Mesenchymal stem cell of the bone marrow (primary cell): Measurements from ENCODE around the genes PRMT6 and SARS1.

DNA sequence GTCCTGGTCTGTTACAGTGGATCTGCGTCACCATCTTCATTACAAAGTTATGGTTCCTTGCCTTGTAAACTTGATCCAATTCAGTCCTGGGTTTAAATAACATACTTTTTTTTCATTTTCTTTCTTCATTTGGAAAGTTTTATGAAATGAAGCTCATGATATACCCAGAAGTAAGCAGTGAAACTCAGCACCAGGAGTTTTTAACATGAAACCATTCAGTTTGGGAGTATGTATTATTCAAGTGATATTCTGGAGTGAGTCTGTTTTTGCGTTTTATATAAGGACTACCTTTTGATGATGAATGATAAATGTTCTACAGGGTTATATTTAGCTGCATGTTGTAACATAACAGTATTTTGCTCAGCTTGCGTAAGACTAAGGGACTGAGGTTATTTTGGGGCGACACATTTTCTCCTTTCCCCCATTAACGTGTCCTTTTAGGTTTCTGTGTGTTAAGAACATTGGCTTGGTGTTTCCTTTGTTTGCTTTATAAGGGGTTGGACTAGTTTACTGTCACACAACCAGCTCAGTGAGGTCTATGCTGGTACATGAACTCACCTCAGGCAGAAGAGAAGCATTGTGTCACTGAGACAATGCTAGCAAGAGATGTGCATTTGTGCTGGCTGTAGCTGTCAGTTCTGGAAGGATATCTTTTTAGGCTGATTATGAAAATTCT lies 62.3 kb downstream of the CDC14A start:
- CAGE, long polyA plus RNA = no peak

DNA sequence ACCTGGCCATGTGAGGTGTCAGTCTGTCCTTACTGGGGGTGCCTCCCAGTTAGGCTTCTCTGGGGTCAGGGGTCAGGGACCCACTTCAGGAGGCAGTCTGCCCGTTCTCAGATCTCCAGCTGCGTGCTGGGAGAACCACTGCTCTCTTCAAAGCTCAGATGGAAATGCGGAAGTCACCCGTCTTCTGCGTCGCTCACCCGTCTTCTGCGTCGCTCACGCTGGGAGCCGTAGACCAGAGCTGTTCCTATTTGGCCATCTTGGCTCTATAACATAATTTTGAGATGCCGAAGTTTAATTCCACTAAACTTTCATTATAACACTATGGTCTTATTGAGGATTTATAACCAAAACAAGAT lies 37.3 kb upstream of the VCAM1 start:
- CAGE, long polyA plus RNA = no peak

DNA sequence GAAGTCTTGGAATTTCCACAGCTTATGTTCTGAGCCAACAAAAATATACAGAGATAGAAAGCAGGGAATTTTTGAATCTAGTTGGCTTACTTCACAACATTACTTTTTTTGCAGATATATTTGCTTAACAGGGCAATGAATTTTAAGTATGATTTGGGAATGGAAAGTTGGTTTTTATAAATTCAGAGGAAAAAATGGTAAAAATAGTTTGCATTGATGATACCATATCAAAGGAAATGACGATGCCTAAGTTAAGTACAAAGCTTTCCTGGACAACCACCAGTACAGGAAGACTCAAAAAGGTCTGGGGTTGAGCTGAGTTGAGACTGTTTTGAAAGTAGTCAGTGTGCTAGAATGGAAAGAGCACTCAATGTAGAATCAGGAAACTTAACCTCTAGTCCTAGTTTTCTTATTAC lies 11.0 kb upstream of the VCAM1 start:
- CAGE, long polyA plus RNA = no peak

DNA sequence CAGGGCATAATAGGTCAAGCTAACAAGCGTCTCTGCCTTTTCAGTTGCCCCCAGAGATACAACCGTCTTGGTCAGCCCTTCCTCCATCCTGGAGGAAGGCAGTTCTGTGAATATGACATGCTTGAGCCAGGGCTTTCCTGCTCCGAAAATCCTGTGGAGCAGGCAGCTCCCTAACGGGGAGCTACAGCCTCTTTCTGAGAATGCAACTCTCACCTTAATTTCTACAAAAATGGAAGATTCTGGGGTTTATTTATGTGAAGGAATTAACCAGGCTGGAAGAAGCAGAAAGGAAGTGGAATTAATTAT lies 12.8 kb downstream of the VCAM1 start:
- CAGE, long polyA plus RNA = no peak

- CAGE, long polyA plus RNA = no peak
Measured at GRCh38 chr1:100896310-100897085, 608 bp downstream of the SLC30A7 start.

- CAGE, long polyA plus RNA = no peak
Measured at GRCh38 chr1:107056375-107056899, at the start of gene PRMT6. Gene PRMT6 (plus strand): TSS chr1:107056674.

DNA sequence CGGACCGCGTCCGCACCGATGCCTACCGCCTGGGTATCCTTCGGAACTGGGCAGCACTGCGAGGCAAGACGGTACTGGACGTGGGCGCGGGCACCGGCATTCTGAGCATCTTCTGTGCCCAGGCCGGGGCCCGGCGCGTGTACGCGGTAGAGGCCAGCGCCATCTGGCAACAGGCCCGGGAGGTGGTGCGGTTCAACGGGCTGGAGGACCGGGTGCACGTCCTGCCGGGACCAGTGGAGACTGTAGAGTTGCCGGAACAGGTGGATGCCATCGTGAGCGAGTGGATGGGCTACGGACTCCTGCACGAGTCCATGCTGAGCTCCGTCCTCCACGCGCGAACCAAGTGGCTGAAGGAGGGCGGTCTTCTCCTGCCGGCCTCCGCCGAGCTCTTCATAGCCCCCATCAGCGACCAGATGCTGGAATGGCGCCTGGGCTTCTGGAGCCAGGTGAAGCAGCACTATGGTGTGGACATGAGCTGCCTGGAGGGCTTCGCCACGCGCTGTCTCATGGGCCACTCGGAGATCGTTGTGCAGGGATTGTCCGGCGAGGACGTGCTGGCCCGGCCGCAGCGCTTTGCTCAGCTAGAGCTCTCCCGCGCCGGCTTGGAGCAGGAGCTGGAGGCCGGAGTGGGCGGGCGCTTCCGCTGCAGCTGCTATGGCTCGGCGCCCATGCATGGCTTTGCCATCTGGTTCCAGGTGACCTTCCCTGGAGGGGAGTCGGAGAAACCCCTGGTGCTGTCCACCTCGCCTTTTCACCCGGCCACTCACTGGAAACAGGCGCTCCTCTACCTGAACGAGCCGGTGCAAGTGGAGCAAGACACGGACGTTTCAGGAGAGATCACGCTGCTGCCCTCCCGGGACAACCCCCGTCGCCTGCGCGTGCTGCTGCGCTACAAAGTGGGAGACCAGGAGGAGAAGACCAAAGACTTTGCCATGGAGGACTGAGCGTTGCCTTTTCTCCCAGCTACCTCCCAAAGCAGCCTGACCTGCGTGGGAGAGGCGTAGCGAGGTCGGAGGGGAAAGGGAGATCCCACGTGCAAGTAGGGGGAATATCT lies 753 bp downstream of the PRMT6 start:
- CAGE, long polyA plus RNA = no peak

DNA sequence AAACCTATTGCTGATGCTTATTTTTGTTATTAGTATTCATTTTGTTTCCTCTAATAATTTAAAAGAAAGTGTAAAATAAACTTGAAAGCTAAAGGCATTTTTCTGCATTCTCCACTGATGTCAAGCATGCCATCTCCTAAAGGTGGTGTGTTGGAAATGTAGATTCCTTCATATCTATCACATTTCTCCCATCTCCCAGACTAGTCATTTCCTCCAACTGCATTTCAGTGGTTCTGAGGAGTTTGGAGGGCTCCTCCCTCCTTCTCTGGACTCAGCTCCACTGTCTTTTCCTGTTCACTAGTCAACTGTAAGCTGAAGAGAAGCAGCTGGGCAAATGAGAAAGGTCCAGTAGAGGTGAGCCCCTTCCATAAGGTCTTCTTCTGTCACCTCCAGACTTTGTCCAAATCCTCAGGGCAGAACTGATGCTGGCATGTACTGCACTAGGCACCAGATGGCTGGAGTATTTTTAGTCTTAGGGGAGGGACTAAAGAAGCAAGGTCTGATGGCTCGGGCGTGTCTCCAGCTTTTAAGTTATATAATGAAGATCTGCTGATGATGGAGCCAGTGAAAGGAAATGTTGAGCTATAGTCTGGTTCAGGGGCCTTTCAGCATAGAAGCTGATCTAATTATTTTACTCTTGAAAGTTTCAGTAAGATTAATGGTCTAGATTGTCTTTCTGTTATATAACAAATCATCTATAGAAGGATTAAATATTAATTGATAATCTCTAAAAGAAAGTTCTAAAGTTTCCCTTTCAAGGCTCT lies 186.1 kb downstream of the NTNG1 start:
- CAGE, long polyA plus RNA = no peak

- CAGE, long polyA plus RNA = no peak
Measured at GRCh38 chr1:107536258-107536540, 395.4 kb downstream of the NTNG1 start.

GRCh38 chr1:107689748-107690284 lies 275.2 kb downstream of the VAV3 start:
- CAGE, long polyA plus RNA = no peak

DNA sequence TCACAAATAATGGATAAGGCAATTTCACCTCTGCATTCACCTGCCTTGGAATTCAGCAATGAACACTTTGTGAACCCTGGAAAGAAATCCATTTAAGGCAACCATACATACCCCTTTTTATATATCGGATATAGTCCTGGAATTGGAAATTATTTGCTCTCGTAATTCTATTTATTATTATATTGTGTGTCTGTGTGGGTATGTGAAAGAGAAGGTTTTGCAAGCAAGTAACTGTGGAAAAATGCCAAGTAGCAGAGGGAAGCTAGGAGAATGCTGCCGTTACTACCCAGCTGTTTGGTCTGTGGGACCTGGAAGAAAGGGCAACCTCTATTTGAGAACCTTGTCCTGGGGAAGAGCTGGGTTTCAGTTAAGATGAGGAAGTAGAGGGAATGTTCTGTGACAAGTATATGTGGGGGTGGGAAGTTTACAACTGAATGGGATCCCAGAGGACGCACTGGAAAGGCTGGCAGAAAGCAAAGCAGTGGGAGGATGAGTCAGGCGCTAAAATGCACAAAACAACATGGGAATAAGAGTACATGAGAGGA lies 88.2 kb upstream of the VAV3 start:
- CAGE, long polyA plus RNA = no peak

GRCh38 chr1:108644811-108645451 lies 16.0 kb downstream of the HENMT1 start:
- CAGE, long polyA plus RNA = no peak

DNA sequence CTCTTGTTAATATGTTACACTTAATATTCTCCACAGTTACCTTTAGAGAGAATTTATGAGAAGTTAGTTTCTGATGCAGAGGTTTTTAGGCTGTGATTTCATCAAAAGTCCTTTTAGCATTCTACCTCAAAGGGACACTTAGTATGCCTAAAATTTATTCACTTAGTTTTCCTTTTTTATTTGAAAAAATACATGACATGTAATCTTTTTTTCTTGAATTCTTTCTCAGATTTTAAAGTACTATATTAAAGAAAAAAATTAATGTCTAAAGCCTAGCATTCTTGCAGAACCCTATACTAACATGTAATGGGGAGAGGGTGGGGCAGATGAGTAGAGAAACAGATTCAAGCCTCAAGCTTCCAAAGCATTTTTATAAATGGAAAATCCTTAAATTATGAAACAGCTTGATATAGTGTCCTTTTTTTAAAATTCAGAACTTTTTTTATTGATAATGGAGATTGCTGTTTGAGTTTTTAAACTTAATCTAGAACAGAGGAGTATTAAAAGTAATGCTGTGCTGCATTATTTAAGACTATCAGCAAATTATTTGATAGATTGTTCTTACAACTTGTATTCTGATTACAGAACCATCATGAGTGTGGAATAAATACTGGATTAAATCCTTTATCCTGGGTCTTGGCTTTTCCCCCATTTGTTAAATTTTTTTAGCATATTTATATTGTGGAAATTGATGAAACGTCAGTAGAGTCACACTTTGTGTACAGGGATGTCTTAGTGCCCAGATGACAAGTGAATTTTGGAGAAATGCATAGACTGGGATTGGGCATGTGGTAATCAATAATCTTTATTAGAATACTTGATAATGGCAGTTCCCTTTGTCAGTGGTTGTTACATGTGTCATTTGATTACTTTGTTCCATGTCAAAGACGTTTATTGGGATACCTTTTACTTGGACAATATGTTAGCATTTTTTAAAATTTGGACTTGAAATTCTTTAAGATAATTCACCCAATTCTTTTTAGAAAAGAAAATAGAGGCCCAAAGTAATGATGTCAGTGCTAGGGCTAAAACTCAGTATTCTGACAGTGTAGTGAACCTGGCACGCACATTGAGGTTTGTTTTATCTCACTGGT lies 8.8 kb downstream of the PRPF38B start:
- CAGE, long polyA plus RNA = no peak

DNA sequence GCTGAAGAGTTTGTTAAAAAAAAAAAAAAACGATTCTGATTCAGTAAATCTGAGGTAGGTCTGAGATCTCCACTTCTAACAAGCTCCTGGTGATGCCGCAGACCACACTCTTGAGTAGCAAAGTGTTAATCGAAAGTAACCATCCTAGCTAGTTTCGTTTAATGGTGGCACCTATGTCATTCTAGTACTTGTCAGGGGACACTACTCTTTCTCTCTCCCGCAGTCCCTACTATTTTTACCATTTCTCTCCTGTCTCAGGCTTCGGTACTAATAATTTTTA lies 2.1 kb downstream of the CLCC1 start:
- CAGE, long polyA plus RNA = no peak

DNA sequence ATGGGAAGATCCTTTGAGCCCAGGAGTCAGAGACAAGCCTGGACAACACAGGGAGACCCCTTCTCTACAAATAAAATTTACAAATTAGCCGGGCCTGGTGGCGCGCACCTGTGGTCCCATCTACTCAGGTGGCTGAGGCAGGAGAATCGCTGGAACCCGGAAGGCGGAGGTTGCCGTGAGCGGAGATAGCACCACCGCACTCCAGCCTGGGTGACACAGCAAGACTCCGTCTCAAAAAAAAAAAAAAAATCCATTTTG lies 717 bp downstream of the CLCC1 start:
- CAGE, long polyA plus RNA = no peak

DNA sequence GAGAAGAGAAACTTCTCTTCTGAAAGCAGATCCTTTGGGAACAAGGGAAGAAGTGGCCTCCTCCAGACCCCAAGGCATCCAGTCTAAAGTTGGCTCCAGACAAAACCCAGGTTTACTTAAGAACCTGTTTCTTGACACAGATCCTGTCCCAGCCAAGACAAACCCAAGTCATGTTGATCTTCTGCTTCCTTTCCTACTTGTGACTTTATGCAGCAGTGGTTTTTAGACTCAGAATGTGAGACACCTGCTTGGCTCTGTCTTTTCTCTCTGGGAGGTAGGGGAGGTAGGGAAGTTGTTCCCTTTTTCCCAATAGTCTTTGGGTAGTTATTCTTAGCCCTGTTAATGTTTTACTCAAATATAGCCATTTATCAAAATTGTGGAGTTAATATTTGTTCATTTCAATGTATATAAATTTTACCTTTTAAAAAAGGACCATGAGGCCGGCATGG lies 38.3 kb downstream of the ELAPOR1 start:
- CAGE, long polyA plus RNA = no peak

DNA sequence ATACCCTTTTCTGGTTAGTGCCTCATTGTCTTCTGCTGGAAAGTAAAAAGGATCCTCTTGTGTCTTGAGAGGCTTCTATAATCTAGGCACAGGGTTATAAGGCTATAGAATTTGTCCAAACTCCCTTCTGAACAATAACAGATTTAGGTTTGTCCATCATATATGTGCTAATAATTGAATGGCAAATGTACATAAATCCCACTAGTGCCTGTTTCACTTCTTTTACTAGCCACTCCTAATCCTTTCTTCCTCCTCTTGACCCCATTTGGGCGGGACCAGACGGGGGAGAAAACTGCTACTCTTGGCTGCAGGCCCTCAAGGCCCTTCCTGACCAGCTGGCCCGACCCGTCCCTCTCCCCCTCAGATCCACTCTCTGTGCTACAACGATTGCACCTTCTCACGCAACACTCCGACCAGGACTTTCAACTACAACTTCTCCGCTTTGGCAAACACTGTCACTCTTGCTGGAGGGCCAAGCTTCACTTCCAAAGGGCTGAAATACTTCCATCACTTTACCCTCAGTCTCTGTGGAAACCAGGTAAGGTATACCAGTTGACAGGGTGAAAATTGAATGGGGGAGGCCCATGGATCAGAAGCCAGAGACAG lies 19.6 kb upstream of the SARS1 start:
- CAGE, long polyA plus RNA = no peak

DNA sequence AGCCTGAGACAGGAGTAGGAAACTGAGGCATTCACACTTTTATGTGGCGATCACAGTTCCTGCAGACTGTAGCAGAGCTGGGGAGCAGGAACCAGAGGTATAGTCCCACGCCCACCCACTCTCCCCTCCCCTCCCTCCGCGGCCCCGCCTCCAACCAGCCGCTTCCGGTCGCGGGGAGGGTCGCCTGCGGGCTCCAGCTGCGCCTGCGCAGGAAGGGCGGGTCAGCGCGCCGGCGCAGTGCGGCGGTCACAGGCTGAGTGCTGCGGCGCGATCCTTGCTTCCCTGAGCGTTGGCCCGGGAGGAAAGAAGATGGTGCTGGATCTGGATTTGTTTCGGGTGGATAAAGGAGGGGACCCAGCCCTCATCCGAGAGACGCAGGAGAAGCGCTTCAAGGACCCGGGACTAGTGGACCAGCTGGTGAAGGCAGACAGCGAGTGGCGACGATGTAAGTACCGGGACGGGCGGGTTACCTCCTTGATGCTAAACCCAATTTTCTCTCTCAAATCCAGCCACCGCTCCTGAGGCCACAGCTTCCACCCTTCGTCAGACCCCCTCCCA lies at the start of gene SARS1:
Gene SARS1 (plus strand): TSS at position 235 of the 558 bp plus-strand sequence.
- CAGE, long polyA plus RNA = no peak

DNA sequence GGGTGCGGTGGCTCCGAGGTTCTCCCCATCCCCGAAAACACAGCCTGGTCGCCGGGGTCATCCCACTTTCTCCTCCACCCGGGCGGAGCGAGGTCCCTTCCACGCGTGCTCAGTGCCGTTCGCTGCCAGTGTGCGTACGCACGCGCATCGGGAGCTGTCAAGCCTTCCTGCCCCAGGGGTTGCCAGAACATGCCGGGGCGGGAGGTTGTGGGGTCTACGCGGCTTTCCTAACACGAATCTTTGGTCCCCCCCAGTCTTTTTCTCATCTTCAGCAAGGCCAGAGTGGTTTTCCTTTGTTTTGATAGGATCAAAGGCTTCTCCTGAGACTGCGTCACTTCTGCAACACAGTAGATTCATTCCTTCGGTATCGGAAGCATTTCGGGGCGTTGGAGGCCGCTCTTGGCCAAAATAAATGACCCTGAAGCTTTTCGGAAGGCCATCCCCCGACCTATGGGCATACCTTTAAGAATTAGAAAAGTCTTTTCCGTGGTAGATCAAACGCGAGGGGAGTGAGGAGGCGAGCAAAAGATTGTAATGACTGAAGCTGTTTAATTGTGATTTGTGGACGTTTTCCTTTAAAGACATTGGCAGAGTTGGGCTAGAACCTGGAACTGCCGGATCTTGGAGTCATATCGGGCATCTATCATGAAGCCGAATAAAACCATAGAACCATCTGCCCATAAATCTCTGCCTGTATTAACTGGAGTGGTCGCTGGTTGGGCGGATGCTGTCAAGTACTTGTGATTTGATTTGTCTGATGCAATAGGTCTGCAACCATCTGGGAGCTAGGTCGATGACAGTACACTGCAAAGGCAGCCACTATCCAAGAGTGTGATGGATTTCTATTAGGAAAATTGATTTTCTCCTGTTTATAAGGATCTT lies 765 bp downstream of the SARS1 start:
- CAGE, long polyA plus RNA = no peak

DNA sequence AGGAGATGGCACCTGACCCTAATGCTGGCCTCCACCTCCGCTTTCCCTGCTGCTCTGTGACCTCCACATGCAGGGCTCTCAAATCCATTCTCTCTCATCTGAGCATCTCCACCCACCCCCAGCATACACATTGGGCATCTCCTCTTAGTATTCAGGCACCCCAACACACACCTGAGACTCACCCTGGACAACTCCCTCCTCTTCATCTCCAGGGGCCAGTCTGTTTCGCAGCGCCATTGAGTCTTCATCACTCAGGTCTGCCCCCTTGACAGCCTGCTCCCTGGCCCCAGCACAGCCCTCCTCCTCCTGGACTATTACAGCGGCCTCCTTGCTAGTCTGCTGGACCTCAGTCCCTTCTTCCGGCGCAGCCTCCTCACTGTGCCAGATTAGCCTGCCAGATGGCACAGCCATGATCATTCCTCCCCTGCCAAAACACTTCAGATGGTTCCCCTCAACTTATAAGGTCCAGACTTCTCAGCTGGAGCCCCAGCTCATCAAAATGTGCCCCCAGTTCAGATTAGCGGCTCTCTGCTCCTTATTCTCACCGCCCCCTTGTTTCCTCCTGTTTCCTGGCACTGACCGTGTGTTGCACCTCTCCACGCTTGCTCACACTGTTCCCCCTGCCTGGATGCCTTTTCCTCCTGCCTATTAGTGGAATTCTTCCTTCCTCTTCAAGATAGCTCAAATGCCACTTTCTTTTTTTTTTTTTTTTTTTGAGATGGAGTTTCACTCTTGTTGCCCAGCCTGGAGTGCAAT lies 7.0 kb upstream of the CELSR2 start:
- CAGE, long polyA plus RNA = no peak